B cell (primary cell): Measurements from ENCODE around the gene GGCT.

DNA sequence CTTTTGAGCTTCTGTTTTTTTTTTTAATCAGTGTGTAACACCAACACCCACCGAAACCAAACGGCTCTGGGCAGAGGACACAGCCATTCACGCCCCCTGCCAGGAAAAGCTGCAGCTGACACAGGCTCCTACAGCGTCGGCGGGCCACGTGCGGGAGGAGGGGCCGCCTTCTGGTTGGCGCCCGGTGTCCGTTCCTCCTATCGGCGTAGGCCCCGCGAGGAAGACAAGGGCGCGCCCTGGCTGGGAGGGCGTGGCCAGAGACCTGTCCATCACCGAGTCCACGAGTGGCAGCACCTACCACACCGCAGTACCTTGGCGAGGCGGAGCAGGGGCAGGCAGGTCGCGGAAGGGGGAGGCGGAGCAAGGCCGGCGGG lies 242 bp upstream of the ZNRF2 start:
- PRO-cap: bidirectional peak, plus-strand start outside the sequence, minus-strand start at position 68 of the sequence
- CAGE, long polyA plus RNA: no peak

- PRO-cap: no peak
- CAGE, long polyA plus RNA: no peak
These were observed 46.4 kb downstream of the ZNRF2 start for GRCh38 chr7:30330787-30331141.

GRCh38 chr7:30503931-30504914 lies at the start of gene GGCT:
TSS of gene GGCT (minus strand) at chr7:30504829.
- PRO-cap: bidirectional peak, plus-strand start at chr7:30505079, minus-strand start at chr7:30504798
- CAGE, long polyA plus RNA: start-site peak on the minus strand at chr7:30504593-30504626, 24 and 32 reads in 2 replicates; start-site peak on the minus strand at chr7:30504789-30504818, 23 and 60 reads in 2 replicates

- PRO-cap: no peak
- CAGE, long polyA plus RNA: no peak
These were observed 21.6 kb upstream of the GGCT start for GRCh38 chr7:30526170-30526709.

DNA sequence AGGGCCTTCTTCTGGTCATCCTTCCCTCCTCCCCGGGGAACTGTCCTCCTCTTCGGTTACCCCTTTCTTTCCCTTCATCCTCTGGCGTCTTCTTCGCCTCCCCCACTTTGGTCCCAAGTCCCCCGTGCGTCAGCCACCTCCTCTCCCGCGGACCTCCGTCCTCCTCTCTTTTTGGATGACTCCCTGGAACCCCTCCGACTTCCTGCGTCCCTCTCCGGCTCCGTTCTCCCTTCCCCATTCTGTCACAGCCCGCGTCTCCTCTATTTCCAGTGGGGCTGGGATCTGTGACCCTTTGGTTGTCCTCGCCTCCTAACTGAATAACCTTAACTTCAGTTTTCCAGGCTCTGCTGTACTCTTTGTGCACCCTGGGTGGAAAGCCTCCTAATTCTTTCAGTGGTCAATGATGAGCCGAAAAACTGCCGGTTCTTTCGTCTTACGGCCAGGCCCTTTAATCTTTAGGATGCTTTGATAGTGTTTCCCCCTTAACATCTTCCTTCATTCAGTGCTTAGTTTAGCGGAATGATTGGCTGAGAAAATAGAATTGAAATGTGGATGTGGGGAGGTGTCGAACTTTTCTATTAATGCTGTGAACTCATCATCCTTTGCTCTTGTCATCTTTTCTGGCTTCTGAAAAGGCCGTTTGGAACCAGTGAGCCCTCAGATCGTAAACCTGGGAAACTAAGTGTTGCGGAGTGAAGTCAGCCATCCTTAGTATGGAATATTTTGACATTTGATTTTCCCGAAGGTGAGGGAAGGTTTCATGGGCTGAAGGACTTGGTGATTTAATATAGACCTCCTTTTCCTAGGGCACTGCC lies 718 bp downstream of the GARS1 start:
- PRO-cap: no peak
- CAGE, long polyA plus RNA: no peak

DNA sequence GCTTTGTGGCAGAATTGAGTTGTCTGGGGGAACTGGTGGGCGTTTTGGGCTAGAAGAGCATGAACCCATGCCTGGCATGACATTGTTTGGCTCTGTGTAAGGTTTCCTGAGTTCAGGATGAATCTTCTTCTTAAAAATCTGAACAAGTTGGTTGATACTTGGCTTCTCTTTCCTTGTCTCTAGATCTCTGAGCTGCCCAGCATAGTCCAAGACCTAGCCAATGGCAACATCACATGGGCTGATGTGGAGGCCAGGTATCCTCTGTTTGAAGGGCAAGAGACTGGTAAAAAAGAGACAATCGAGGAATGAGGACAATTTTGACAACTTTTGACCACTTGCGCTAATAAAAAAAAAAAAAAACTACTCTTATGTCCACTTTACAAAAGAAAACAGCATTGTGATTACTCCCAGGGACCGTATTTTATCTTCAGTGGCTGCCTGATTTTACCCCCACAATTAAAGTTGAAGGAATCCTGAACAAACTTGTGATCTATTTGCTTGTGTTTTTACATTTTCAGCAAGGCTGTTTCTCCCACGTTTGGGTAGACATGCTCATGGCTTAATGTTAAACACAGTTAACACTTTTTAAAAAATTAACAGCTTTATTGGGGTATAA lies 39.0 kb downstream of the GARS1 start:
- PRO-cap: no peak
- CAGE, long polyA plus RNA: no peak

- PRO-cap: no peak
- CAGE, long polyA plus RNA: no peak
These were observed 3.6 kb downstream of the INMT start for GRCh38 chr7:30755648-30755907.

DNA sequence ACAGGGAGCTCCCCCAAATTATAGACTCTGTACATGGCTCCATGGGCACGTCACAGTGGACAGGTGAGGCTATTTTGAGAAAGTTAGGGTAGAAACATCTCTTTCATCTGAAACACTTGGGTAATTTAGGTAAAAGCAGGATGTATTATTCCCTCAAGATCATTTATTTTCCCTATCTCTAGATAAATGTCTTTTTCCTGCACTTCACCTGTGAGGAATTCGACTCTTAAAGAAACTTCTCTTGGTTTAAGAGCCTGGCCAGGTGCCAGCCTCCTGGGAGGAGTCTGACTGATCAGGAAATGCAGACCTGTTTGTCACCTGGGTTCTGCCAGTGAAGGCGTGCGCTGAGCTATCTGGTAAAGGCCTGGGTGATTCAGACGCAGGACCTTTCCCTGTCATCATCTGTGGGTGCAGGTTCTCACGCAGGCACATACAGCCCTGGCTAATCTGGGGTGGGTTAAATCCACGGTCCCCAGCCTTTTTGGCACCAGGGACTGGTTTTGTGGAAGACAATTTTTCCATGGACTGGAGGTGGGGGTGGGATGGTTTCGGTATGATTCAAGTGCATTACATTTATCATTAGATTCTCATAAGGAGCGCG lies 65.3 kb upstream of the AQP1 start:
- PRO-cap: no peak
- CAGE, long polyA plus RNA: no peak

GRCh38 chr7:33130223-33130569 lies 832 bp downstream of the BBS9 start:
- PRO-cap: no peak
- CAGE, long polyA plus RNA: no peak

DNA sequence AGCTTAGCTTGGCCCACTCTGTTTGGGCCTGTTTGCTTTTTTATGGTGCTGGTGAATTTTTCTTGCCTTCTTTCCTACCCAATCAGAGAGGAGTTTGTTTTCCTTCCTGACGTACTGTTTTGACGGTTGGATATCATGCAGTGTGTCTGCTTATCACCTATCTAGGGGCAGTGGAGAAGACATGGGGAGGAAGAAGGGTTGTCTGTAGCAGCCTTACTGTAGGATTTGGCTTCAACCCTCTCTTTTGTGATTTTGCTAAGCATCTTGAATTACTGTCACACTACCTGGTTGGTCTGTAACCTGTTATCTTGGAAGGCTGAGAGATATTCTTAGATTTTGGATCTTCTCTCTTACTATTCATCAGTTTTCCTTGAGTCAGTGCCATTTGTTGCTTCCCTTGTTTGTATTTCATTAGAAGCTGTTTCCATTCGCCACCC lies 64.2 kb downstream of the BBS9 start:
- PRO-cap: unidirectional peak, plus-strand start at position 170 of the sequence
- CAGE, long polyA plus RNA: no peak

DNA sequence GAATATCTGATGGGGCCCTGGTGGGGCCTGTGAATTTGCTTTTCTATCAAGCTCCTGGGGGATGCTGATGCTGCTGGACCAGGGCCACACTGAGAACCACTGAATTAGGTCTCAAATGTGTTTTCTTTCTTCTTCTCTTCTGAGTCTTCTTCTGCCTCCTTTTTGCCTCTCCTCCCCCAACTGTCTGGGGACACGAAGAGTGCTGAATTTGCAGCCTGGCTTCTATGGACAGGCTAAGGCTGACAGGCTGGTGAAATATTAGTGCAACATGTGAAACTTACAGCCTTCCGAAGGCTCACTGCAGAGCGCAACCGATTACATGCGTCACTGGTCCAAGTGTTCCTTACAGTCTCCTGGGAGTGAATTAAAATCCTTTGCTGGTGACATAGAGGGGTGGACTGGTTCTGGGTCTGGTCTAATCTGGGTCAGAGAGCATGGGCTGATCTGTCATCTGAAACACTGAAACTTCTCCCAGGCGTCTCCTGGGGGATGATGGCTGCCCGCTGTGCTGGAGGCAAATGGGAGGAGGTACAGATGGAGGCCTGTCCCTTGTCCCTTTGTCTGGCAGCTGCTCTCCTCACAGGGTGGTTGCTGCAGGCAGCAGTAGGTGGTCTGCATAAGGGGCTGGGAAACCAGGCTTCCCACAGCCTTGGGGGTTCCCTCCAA lies 143.9 kb upstream of the BMPER start:
- PRO-cap: no peak
- CAGE, long polyA plus RNA: no peak

GRCh38 chr7:33815319-33815850 lies 90.0 kb upstream of the BMPER start:
- PRO-cap: no peak
- CAGE, long polyA plus RNA: no peak

DNA sequence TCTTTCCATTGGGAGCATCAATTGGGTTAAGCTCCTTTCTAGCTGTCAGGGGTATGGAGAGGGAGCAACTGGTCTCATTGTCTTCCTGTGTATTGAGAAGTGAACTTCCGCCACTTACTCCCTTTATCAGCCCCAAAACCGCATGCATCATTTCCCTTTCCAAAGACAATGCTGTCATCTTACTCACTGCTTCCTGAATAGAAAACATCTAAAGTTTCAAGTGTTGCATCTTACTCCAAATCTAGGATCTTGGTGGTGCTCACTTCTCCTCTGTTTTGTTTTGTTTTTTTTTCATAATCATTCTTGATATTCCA lies 371.7 kb downstream of the BMPER start:
- PRO-cap: no peak
- CAGE, long polyA plus RNA: no peak

GRCh38 chr7:34603773-34604102 lies 54.3 kb upstream of the NPSR1 start:
- PRO-cap: no peak
- CAGE, long polyA plus RNA: no peak

DNA sequence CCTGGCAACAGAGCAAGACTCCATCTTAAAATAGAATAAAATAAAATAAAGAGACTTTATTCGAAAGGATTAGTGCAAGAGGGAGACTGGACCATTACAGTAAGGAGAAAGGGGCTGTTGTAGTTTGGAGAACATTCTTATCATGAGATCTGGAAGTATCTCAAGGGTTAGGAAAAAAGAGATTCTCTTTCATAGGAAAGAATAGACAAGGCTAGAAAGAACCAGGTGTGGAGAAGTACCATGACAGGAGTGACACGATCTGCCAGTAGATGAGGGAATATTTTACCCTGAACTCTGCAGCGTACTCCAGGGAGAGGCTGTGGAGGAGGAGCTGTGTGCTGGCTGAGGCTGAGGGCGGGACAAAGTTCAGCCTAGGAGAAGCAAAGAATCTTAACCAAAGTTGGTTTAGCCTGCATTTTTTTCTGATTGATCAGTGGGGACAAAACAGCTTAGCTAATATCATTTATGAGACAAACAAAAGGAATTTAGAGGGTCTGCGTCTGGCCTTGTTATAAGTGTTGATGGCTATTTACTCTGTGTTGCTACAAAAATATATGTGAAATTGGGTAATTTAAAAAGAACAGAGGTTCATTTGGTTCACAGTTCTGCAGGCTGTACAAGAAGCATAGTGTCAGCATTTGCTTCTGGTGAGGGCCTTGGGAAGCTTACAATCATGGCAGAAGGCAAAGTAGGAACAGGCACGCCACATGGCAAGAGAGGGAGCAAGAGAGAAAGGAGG lies 5.2 kb upstream of the NPSR1 start:
- PRO-cap: no peak
- CAGE, long polyA plus RNA: no peak

DNA sequence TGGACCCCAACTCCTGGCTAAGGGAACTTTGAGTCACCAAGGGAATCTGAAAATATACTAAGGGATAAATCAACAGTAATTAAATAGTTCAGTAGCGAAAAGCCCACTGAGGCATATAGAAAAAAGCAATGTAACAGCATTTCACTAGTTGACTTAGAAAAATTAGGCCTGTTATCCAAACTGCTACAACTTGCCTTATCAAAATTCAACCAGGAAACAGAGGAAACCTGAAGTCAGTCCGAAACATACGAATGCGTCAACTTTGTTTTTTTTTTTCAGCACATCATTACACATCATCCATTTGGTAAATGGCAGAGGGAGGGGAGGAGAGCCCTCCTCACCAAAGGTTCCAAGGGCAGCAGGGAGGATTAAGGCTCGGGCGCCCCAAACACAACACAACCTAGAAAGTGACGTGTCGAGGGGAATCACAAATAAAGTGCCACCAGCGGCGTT lies 1.1 kb downstream of the DPY19L1 start:
- PRO-cap: bidirectional peak, plus-strand start outside the sequence, minus-strand start at position 409 of the sequence
- CAGE, long polyA plus RNA: no peak

DNA sequence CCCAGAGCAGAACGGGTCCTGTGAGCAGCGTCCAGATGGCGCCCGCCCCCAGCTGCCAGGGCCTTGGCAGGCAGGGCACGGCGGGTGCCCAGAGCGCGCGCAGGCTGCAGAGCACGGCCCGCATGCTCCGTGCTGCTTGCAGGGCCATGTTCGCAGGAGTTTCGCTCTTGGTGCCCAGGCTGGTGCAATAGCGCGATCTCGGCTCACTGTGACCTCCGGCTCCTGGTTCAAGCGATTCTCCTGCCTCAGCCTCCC lies 32.4 kb upstream of the SEPTIN7 start:
- PRO-cap: no peak
- CAGE, long polyA plus RNA: no peak

DNA sequence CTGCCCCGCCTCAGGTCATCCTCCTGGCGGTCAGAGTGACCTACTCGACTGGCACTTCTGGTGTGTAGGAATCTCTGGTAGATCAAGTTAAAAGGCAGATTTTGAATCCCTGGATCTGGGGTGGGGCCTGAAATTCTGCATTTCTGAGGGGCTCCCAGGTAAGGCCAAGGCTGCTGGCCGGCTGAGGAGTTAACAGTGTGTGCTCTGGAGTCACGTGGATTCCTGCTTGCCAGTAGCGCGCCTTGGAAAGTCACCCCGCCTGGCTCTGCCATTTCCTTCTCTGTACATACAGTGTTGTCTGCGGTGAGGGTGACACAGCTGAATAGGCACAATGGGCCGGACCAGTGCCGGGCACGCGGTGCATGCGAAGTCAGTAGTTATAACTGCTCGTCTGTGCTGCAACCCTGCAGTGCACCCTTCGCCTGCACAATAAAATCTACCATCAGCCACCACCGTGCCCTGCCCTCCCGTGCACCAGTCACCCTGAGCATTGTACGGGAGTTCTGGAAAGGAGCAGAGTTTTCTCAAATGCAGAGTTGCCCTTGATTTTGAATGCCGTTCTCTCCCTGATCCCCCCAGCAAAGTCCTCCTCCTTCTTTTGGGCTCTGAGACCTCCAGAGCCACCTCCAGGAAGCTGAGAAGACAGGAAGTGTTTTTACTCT lies 67.9 kb upstream of the EEPD1 start:
- PRO-cap: no peak
- CAGE, long polyA plus RNA: no peak

- PRO-cap: no peak
- CAGE, long polyA plus RNA: no peak
These were observed 4.6 kb downstream of the EEPD1 start for GRCh38 chr7:36157557-36158109.

DNA sequence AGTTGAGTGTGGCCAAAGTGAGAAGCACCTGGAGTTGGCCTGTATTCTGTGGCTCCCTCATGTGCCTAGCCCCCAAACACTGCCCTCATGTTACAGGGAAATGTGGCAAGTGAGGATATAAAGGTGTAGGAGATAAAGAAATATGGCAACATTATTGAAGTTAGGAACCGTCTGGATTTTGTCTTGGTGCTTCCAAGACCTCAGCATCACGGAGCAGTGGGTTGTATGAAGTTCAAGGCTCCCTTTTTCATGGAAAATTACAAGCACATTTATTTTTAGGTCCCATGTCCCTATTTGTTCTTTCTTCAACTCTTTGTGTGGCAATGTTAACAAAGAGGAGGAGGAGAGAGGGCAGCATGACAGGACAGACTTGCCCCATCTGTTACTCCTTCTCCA lies 28.5 kb downstream of the EEPD1 start:
- PRO-cap: no peak
- CAGE, long polyA plus RNA: no peak